ENCODE results near the genes PWWP4, ZFP92, IDH3G and TMEM187.

DNA sequence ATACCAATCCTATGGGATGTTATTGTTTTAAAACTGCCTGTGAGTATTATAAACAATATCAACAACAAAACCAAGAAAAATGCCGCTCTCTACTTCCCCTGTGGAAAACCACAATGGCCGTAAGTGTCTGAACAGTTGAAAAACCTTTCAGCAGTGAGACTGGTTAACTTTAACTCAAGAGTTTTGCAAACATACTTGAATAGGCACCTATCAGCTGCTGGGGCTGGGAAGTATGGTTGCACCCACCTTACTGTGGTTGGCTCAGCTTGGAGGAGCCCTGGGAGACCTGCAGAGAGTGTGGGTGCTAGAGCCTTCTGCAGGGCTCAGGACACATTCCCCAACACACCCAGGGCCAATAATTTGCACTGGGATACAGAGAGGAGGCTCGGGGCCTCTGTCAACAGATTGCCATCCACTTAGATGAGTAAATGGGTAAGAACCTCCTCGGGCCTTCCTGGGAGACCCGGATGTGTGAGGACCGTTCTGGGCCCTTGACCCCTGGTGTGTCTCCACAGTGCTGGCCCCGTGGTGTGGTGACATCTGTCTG is 40.5 kb upstream of the PWWP4 start:
- PRO-cap, 6 experiments = no peak in any of the 6 experiments
- RAMPAGE, long total RNA, 2 experiments = no peak in any of the 2 experiments
- RRBS = no CpG with 5 or more reads among the region's 7 CpGs

DNA sequence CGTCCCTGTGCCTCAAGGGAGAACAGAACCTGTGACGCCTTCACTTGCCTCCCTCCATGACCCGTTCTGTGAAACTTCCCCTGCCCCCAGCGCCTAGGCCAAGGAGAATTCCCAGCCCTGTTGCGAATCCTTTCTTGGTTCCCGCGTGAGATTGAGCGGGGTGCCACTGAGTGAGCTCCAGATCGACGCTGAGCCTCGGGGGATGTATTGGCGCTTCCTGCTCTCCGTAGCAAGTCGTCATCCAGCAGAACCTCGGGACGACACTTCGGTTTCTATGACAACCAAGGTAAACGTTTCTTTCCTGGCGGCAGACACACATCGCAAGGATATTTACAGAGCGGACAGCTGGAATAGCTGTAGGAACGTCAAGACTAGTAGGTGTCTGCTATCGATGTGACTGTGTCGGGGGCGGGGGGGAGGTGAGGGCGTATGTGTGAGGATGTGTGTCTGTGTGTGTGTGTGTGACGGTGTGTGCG is at the start of gene PWWP4:
Gene PWWP4 (plus strand): TSS at position 297 of the 476 bp plus-strand sequence.
- PRO-cap, 6 experiments = no peak in any of the 6 experiments
- RAMPAGE, long total RNA, 2 experiments = no peak in any of the 2 experiments
- RRBS = no CpG with 5 or more reads among the region's 28 CpGs

GRCh38 chrX:153411031-153411704 is at the start of gene ZFP92:
ZFP92 (plus strand) TSS chrX:153411472.
- PRO-cap, 6 experiments = peak in 6 of 6 experiments; most common plus-strand start chrX:153411520 (in 6); most common minus-strand start chrX:153411320 (in 4)
- RAMPAGE, long total RNA, 2 experiments = start-site peak on the plus strand in 1 of 2 experiments, at chrX:153411479-153411494 at its widest, 13 reads per replicate
- RRBS = no CpG with 5 or more reads among the region's 61 CpGs

GRCh38 chrX:153477902-153478345 is 7.5 kb upstream of the HAUS7 start:
- PRO-cap, 6 experiments = peak in 2 of 6 experiments; most common minus-strand start chrX:153478033 (in 2)
- RAMPAGE, long total RNA, 2 experiments = no peak in any of the 2 experiments
- RRBS = no CpG with 5 or more reads among the region's 10 CpGs

DNA sequence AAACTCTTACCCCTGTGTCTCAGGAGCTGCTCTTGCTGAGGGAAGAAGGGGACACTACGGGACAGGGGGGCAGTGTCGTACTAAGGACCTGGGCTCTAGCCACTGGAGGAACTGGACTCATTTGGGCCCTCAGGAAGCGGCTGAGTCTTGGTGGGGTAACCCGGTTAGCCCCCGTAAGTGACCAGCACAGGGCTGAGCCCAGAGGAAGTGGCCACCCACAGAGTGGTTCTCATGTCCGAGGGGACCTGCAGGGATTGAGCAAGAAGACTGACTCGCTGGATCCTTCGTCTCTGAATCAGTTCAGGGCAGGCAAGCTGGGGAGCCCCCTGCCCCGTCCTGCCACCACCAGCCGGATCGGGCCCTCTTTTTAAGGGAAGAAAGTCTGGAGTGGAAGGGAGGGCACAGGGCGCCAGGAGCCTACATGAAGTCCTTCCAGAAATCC is 741 bp upstream of the BGN start:
- PRO-cap, 6 experiments = peak in 5 of 6 experiments; most common plus-strand start position 298 of the sequence (in 5); most common minus-strand start position 113 of the sequence (in 1)
- RAMPAGE, long total RNA, 2 experiments = no peak in any of the 2 experiments
- RRBS = no CpG with 5 or more reads among the region's 12 CpGs

DNA sequence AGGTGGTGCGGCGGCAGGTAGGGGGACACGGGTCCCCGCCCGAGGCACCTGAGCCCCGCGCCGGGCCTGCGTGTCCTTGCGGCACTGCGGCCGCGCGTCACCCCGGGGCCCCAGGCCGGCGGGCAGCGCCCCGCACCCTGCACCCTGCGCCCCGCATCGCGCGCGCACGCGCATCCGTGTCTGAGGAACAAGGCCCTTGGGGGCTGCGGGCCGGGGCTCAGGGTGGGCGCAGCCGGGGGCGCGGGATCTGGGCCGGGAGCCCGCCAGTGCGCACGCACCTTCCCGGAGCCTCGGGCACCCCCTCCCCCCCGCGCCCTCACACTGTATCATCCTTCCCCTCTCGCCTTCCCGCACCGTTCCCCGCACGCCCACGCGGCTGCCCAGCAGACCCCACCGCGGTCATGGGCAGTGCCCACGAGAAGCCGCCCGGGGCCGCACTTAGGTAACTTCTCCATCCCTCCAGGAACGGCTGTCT is 564 bp downstream of the ATP2B3 start:
- PRO-cap, 6 experiments = peak in 1 of 6 experiments; most common plus-strand start position 222 of the sequence (in 1)
- RAMPAGE, long total RNA, 2 experiments = no peak in any of the 2 experiments
- RRBS = 2% methylated on average over 22 of the region's 56 CpGs

GRCh38 chrX:153582946-153583267 is 16.0 kb downstream of the CCNQ start:
- PRO-cap, 6 experiments = no peak in any of the 6 experiments
- RAMPAGE, long total RNA, 2 experiments = no peak in any of the 2 experiments
- RRBS = no CpG with 5 or more reads among the region's 11 CpGs

GRCh38 chrX:153592912-153593380 is 6.0 kb downstream of the CCNQ start:
- PRO-cap, 6 experiments = no peak in any of the 6 experiments
- RAMPAGE, long total RNA, 2 experiments = start-site peak on the minus strand in 1 of 2 experiments, at chrX:153593038-153593141 at its widest, 14 reads per replicate
- RRBS = no CpG with 5 or more reads among the region's 9 CpGs

GRCh38 chrX:153624131-153624830 is 22.7 kb upstream of the DUSP9 start:
- PRO-cap, 6 experiments = no peak in any of the 6 experiments
- RAMPAGE, long total RNA, 2 experiments = no peak in any of the 2 experiments
- RRBS = no CpG with 5 or more reads among the region's 9 CpGs

GRCh38 chrX:153674214-153674702 is 645 bp upstream of the PNCK start:
- PRO-cap, 6 experiments = no peak in any of the 6 experiments
- RAMPAGE, long total RNA, 2 experiments = no peak in any of the 2 experiments
- RRBS = 31% methylated on average over 1 of the region's 19 CpGs

GRCh38 chrX:153694284-153695413 is 6.9 kb downstream of the SLC6A8 start:
- PRO-cap, 6 experiments = no peak in any of the 6 experiments
- RAMPAGE, long total RNA, 2 experiments = no peak in any of the 2 experiments
- RRBS = no CpG with 5 or more reads among the region's 44 CpGs

DNA sequence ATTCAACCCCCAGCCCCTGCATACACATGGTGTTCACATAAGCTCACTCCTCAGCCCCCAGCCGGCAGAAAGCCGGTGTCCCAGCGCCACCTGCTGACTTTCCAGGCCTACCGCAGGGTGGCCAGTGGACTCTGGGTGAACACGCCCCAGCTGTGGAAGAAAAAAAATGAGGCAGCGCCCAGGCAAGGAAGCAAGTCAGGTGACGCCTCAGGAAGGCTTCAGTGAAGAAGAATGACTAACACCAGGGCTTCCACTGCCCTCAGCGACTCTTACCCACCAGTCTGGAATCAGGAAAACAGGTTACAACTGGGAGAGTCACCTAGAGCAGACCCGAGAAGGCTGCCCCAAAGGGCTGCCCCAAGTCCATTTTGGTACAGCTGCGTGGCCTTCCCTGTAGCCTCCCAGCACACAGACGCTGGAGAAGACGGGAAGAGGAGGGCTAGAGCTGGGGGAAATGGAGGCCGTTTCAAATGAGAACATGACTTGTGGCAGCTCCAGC is 15.7 kb downstream of the BCAP31 start:
- PRO-cap, 6 experiments = no peak in any of the 6 experiments
- RAMPAGE, long total RNA, 2 experiments = no peak in any of the 2 experiments
- RRBS = 17% methylated on average over 1 of the region's 13 CpGs

- PRO-cap, 6 experiments = peak in 2 of 6 experiments; most common plus-strand start chrX:153726383 (in 1)
- RAMPAGE, long total RNA, 2 experiments = no peak in any of the 2 experiments
- RRBS = 13% methylated on average over 5 of the region's 48 CpGs
These were observed 1.3 kb downstream of the ABCD1 start for GRCh38 chrX:153725801-153726504.

- PRO-cap, 6 experiments = no peak in any of the 6 experiments
- RAMPAGE, long total RNA, 2 experiments = no peak in any of the 2 experiments
- RRBS = 83% methylated on average over 1 of the region's 27 CpGs
These were observed 18.1 kb downstream of the ABCD1 start for GRCh38 chrX:153742618-153743310.

DNA sequence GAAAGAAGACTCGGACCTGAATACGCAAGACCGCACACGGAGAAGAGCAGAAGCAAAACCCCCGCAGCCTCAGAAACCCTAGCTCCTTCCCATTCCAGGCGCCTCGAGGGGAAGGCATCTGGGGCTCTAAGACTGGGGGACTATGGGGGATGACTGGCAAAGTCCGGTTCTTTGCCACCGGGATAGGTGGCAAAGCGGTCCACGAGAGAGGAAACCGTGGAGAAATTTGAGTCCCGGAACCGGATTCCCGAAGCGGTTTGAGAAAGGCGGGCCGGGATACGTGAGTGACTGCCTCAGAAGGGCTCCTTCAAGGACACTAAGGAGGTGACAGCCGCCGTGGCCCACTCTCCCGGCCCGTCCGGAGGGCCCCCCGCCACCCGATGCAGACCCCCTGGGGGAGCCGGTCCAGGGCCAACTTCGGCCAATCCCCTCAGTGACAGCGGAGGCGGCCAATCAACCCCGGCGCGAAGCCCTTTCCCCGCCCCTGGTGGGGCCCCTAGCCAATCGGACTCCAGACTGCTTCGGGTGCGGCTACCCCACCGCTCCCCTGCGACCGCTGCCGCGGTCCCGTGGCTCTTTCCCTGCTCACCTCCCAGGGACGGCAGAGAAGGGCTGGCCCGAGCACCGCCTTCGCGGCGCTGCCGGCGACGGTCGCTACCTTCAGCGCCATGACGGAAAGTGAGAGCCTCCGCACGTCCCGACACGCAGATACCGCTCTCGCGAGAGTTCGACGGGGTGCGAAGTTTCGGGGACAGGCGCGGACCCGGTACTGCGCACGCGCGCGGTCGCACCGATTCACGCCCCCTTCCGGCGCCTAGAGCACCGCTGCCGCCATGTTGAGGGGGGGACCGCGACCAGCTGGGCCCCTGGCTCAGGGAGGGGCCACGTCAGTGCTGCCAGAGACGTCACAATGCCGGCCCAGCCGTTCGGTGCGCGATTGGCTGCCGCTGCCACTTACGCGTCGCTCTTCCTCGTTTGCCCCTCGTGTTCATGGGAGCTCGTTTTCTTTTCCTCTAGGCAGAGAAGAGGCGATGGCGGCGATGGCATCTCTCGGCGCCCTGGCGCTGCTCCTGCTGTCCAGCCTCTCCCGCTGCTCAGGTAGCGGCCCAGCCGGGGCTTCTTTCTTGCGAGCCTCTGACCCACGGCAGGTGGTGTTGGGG is at the start of gene IDH3G:
Gene IDH3G (minus strand): TSS at position 719 of the 1,160 bp plus-strand sequence.
- PRO-cap, 6 experiments = peak in 6 of 6 experiments; most common plus-strand start position 1,020 of the sequence (in 6); most common minus-strand start position 435 of the sequence (in 4)
- RAMPAGE, long total RNA, 2 experiments = start-site peak on the plus strand in 2 of 2 experiments, centred at positions 830 to 1,018 of the sequence, 75 to 1,466 reads per replicate; start-site peak on the minus strand in 2 of 2 experiments, centred at positions 701 to 717 of the sequence, 1,236 to 1,556 reads per replicate
- RRBS = 1% methylated on average over 35 of the region's 108 CpGs

DNA sequence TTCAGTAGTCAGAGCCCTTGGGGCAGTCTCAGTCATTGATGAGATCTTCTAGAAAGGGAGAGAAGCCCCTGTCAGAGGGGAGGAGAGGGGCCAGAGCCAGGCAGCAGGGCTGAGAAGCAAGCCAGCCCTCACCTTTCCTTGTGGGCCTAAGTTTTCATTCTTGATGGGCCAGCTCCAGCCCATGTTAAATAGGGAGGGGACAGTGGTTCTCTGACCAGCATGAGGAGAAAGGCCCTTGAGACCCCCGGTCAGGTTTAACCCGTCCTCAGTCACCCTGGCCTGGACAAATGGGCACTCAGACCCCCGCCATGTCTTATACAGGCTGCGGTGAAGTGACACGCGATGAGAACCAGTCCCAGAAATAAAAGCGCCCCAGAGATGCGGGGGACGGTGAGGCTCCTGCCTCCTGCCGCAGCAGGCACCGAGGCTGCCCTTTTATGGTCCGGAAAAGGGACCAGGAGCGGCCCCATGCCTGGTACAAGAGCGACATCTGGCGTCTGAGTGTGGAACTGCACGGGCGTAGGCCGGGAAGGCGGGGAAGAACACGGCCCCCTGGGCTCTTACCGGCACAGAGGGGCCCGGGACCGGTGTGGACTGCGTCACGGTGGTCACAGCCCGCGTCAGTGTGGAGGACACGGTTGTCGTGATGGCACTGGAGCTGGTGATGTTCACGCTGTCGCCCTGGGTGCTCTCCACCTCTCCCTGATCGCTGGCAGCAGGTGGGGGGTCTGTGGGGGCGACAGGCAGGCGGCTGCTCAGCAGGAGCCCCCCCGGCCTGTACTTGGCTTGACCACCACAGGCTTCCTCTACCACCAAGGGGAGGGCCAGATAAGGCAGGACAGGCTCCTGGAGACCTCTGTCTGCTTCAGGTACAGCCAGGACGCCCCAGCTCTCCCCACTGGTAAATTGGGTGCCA is 8.9 kb upstream of the RENBP start:
- PRO-cap, 6 experiments = peak in 1 of 6 experiments; most common plus-strand start position 516 of the sequence (in 1); most common minus-strand start position 362 of the sequence (in 1)
- RAMPAGE, long total RNA, 2 experiments = no peak in any of the 2 experiments
- RRBS = 2% methylated on average over 8 of the region's 36 CpGs

GRCh38 chrX:153972082-153973161 is at the start of gene TMEM187:
TMEM187 (plus strand) TSS chrX:153972754.
- PRO-cap, 6 experiments = peak in 6 of 6 experiments; most common plus-strand start chrX:153972291 (in 4); most common minus-strand start chrX:153972145 (in 6)
- RAMPAGE, long total RNA, 2 experiments = no peak in any of the 2 experiments
- RRBS = 1% methylated on average over 94 of the region's 137 CpGs

DNA sequence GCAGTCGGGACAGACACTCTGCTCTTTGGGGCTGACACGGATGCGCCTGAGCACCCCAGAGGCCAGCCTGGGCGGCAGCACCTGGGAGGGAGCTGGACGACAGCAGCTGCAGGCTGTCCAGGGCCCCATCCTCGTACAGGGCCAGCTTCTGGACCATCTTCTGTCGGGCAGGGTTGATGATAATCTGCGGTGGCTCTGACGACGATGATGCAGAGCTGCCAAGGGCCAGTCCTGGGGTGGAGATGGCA is 7.3 kb downstream of the IRAK1 start:
- PRO-cap, 6 experiments = no peak in any of the 6 experiments
- RAMPAGE, long total RNA, 2 experiments = no peak in any of the 2 experiments
- RRBS = no CpG with 5 or more reads among the region's 10 CpGs

- PRO-cap, 6 experiments = no peak in any of the 6 experiments
- RAMPAGE, long total RNA, 2 experiments = no peak in any of the 2 experiments
- RRBS = no CpG with 5 or more reads among the region's 5 CpGs
These were observed 13.0 kb downstream of the MECP2 start for GRCh38 chrX:154084378-154085146.

DNA sequence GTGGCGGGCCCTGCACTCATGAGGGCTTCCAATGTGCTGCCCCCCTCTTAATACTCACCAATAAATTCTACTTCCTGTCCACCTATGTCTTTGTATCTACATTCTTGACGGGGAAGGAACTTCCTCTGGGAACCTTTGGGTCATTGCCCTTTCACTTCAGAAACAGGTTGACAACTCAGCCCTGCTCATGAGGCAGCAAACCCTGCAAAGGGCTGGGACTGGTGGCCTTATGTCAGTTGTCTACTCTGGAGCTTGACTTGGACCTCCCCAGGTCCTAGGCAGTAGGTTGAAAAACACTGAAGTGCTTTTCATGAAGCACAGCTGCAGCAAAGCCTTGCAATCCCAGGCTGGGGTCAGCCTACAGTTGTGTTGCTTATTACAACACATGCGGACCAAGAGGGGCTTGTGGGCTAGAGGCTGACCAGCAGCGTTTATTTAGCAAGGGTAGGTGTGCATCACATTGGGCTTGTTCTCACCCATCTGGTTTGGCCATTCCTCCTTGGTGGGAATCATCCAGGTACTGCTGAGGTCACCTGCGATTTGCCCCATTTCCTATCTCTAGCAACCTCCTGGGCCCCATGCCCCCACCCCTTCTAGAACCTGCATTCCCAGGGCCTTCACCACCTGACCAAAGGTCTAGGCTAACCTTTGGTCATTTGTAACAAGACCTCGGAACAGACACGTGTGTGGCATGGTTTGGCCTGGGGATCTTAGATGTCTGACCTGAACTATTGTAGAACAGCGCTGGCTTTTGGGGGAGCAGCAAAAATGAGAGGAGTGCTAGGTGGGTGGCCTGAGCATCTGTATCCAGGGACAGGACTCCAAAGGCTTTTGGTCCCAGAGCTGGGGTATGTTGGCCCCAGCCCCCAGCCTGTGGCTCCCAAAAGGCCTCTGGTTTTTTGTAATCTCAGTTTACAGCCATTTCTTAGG is 2.9 kb downstream of the RPL10 start:
- PRO-cap, 6 experiments = peak in 2 of 6 experiments; most common plus-strand start position 100 of the sequence (in 1)
- RAMPAGE, long total RNA, 2 experiments = no peak in any of the 2 experiments
- RRBS = no CpG with 5 or more reads among the region's 8 CpGs